Parietal lobe (tissue), 2 donors: Measurements from ENCODE around the gene OLIG3.

- RAMPAGE, long total RNA: no peak
These were observed 19.5 kb downstream of the BCLAF1 start for GRCh38 chr6:136270049-136270616.

GRCh38 chr6:136275279-136275879 is 14.3 kb downstream of the BCLAF1 start:
- RAMPAGE, long total RNA: no peak

- RAMPAGE, long total RNA: no peak
These were observed 13.4 kb downstream of the BCLAF1 start for GRCh38 chr6:136276012-136276970.

DNA sequence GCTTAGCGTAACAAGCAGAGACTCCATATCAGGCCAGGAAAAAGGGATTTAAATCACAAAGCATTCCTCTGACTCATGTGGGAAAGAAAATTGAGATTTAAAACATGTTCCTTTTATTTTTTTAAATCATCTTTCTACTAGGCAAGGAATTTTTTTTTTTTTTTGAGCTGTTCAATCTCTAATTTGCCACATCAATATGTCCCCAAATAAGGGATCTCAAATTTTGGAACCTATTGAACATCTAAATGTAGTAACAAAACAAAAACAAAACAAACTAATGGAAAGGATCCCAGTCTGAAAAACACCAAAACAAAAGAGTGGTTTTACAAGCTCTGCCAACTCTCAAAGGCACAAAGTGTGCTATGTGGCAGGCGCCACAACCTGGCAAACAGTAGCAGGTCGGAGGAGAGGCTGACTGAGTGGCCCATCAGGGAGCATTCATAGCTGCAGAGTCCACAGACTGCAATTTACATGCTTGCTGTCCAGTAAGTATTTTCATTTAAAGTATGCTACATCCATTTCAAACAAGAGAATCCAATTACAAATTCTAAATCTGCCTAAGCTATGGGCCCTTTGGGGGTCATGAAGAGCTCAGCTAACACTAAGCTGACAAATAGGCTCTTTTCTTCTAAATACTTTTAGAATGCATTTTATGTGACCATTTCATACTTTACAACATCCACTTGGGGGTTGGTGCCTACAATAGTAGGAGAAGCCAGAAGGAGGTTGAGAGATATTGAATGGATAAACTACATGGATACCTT is 115.6 kb downstream of the MAP7 start:
- RAMPAGE, long total RNA: no peak

DNA sequence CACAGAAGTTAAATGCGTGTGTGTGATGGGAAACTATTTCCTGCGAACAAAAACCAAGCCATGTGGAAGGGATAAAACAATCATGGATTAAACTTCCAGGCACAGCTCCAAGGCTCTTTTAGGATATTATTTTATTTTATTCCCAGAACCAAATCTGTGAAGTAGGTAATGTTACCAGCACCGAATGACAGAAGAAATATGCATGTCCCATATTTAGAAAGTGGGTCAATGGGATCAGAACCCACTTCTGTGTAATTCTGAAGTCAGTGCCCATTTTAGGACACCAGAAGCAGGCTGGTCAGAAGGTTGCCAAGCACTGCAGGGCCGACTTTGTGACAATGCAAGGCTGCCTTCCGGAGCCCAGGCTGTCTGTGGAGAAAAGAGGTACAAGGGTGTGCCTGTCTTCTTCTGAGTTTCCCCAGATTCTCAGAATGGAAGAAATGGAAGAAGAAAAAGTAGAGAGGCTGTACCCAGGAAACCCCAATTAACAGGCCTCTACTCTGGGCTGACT is 49.4 kb upstream of the MAP7 start:
- RAMPAGE, long total RNA: no peak

- RAMPAGE, long total RNA: no peak
These were observed 91.4 kb downstream of the MAP3K5 start for GRCh38 chr6:136700852-136701284.

DNA sequence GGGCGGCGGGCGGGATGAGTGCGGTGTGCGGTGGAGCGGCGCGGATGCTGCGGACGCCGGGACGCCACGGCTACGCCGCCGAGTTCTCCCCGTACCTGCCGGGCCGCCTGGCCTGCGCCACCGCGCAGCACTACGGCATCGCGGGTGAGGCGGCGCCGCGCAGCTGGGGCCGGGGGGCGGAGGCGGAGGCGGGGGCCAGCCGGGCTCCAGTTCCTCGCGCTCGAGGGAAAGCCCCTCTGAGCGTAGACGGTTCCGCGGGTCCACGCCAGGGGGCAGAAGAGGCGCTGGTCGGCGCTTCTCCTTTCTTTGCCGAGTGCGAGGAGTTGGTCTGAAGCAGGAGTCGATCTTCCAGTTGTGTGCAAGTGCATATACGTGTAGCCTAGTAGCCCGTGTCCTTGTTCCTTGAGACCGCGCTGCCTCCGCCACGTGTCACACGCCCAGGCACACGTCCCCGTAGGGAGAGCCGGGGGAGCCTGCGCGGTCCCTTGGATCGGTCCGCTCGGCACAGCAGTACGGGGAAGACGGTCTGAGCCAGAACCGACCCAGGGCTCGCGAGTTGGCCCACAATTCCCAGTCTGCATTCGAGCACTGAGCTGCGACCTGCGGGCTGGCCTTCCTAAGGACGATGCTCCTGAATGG is 379 bp downstream of the PEX7 start:
- RAMPAGE, long total RNA: no peak

GRCh38 chr6:137431672-137432065 is 62.5 kb downstream of the OLIG3 start:
- RAMPAGE, long total RNA: no peak

GRCh38 chr6:137494218-137494482 is at the start of gene OLIG3:
OLIG3 (minus strand) TSS chr6:137494394.
- RAMPAGE, long total RNA: no peak

GRCh38 chr6:137723019-137723621 is 143.9 kb upstream of the TNFAIP3 start:
- RAMPAGE, long total RNA: no peak

- RAMPAGE, long total RNA: no peak
These were observed 4.4 kb upstream of the TNFAIP3 start for GRCh38 chr6:137862516-137863295.

DNA sequence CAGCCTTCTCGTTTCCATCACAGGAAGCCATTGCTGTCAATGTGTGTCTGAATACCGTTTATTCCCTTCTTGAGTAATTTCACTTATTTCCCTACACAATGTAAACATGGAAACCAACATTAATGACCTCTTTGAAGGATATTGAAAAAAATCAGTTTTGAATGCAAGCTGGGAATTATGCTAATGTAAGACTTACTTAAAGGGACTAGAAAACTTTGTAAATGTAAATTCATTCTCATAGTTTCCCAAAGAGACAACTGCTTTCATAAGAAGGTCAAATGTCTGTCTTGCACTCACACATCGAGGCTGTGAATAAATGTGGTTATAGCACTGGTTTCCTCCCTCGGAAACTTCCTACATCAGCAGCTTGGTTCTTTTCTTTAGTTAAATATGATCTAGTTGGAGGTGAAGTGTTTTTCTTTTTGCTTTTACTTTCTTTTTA is 108.2 kb downstream of the TNFAIP3 start:
- RAMPAGE, long total RNA: no peak

DNA sequence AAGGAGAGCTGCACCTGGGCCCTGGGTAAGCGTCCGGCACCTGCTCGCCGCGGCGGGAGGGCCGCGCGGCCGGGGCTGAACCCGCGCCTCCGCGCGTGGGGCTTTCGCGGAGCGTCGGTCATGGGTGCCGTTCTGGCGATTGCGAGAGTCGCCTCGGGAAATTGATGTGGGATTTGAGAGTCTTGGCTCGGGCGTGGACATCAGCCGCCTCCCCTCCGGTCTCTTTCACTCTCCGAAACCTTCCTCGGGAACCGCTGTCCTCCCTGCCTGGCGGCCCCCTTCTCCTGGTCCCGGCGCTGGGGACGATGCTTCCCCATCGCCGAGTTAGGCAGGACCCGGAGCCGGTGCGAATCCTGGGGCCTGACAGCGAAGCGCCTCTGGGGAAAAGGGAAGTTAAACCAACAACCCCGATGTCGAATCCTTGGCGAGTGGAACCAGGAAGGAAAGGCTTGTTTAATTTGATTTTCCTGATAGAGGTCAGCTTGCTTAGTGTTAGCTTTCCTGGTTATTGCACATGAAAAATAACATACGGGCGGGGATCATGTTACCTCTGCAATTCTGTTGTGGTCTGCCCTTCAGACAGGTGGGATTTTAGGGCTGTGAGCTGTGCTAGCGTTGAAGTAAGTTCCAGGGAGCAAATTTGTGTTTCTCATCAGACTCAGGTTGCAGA is 543 bp downstream of the ARFGEF3 start:
- RAMPAGE, long total RNA: no peak

DNA sequence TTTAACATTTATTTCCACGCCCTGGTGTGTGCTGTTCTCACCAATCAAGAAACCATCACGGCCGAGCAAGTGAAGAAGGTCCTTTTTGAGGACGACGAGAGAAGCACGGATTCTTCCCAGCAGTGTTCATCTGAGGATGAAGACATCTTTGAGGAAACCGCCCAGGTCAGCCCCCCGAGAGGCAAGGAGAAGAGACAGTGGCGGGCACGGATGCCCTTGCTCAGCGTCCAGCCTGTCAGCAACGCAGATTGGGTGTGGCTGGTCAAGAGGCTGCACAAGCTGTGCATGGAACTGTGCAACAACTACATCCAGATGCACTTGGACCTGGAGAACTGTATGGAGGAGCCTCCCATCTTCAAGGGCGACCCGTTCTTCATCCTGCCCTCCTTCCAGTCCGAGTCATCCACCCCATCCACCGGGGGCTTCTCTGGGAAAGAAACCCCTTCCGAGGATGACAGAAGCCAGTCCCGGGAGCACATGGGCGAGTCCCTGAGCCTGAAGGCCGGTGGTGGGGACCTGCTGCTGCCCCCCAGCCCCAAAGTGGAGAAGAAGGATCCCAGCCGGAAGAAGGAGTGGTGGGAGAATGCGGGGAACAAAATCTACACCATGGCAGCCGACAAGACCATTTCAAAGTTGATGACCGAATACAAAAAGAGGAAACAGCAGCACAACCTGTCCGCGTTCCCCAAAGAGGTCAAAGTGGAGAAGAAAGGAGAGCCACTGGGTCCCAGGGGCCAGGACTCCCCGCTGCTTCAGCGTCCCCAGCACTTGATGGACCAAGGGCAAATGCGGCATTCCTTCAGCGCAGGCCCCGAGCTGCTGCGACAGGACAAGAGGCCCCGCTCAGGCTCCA is 43.2 kb upstream of the SMIM28 start:
- RAMPAGE, long total RNA: no peak

- RAMPAGE, long total RNA: no peak
These were observed 837 bp downstream of the SMIM28 start for GRCh38 chr6:138378531-138378953.

- RAMPAGE, long total RNA: no peak
These were observed 2.4 kb downstream of the HEBP2 start for GRCh38 chr6:138406458-138406772.

GRCh38 chr6:138692728-138693407 is 80.7 kb upstream of the CCDC28A start:
- RAMPAGE, long total RNA: no peak

- RAMPAGE, long total RNA: no peak
These were observed 48.5 kb downstream of the ECT2L start for GRCh38 chr6:138844390-138844735.

DNA sequence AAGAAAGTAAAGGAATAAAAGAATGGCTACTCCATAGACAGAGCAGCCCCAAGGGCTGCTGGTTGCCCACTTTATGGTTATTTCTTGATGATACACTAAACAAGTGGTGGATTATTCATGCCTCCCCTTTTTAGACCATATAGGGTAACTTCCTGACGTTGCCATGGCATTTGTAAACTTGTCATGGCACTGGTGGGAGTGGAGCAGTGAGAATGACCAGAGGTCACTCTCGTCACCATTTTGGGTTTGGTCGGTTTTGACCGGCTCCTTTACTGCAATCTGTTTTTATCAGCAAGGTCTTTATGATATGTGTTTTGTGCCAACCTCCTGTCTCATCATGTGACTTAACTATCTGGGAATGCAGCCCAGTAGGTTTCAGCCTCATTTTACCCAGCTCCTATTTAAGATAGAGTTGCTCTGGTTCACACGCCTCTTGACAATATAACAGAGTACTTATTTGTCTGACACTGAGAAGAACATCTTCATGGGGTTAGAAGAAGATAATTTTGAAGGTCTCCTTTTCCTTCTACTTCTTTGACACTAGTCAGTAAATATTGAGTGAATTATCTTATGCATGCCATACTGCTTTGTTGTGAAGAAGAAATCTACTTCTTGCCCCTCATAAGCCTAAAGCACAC is 22.2 kb downstream of the HECA start:
- RAMPAGE, long total RNA: no peak

- RAMPAGE, long total RNA: no peak
These were observed 27.2 kb downstream of the HECA start for GRCh38 chr6:139161809-139162708.